ENCODE data around the genes KRT33B, KRT13 and JUP.

GRCh38 chr17:41369641-41369900 lies at the start of gene KRT33B:
Gene KRT33B (minus strand): TSS chr17:41369813.
- PRO-cap, 2 experiments, result no peak in any of the 2 experiments
- RAMPAGE, long total RNA, 4 experiments, result no peak in any of the 4 experiments

DNA sequence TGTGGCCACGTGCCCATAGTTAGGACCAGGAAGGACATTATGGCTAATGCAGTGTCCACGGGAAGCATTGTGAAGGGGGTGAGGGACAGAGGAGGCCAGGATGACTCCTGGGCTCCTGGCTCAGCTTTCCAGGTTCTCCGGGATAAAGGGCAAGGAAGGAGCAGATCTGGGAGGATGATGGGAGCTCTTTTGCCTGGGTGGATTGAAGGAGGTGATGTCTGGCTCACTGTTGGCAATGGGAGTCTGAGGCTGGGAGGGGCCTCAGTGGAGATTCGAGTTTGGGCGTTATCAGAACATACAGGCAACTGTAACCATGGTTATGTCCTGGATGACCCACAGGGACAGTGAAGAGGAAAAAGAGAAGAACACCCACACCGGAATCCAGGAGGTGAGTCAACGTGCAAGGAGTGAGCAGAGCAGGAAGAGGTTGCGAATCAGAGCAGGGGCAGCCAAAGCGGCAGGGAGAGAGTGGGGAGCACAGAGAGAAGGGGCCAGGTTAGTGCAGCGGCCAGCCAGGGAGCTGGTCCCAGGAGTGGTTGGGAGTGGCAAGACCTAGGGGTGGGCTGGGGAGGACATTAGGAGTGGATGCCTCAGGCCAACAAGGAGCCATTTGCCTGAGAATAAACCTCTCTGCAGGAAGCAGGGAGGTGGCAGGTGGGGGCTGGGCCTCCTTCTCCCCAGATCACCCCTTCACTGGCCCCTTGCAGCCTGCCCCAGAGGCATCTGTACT lies 5.3 kb downstream of the KRT13 start:
- PRO-cap, 2 experiments, result no peak in any of the 2 experiments
- RAMPAGE, long total RNA, 4 experiments, result no peak in any of the 4 experiments

DNA sequence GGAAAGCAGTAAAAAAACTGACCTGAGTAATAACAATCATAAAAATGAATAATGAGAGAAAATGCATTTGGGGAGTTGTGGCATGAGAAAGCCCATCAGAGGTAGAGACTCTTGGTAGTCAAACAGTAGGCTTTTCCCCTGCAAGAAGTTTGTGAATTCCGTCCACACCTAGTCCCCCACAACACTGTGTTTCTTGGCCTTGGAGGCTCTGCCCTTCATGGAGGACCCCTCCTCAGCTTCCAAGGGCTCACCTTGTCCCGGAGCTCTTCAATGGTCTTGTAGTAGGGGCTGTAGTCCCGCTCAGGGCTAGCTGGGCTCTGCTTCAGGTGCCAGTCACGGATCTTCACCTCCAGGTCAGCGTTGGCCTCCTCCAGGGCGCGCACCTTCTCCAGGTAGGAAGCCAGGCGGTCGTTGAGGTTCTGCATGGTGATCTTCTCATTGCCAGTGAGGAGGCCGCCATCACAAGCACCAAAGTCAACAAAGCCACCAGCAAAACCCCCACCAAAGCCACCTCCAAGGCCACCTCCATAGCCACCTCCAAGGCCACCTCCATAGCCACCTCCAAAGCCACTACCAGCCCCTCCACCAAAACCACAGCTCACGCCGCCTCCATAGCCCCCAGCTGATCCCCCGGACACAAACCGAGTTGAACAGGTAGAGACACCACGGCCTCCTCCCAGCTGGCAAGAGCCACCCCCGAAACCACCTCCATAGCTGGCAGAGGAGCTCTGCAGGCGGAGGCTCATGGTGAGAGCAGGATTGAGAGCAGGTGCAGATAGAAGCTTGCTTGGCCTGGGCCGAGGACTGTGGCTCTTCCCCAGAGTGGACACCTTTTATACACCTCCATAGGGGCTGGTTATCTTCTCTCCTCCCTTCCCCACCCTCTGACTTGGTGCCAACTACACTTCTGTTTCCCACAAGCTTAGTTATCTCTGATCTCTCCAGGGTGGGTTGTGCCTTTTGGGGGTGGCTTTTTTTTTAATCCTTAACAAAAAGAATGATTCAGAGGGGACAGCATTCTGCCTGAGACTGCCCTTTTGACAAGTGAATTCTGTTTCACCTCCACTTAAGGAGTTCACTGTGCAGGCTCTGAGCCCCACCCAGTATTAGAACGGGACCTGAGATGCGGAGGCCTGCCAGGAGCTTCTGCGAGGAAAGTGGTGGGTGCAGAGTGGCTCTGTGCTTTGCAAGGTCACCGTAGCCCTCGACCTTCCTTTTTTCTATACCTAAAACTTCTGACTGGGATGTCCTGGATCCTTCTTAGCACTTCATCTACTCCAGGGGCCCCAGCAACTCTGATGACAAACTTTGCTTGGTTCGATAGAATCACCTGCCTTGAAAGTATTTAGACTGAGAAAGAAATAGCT lies at the start of gene KRT13:
Gene KRT13 (minus strand): TSS at position 808 of the 1,367 bp plus-strand sequence.
- PRO-cap, 2 experiments, result no peak in any of the 2 experiments
- RAMPAGE, long total RNA, 4 experiments, result start-site peak on the minus strand in 1 of 4 experiments, centred at position 782 of the sequence, 8 reads per replicate

DNA sequence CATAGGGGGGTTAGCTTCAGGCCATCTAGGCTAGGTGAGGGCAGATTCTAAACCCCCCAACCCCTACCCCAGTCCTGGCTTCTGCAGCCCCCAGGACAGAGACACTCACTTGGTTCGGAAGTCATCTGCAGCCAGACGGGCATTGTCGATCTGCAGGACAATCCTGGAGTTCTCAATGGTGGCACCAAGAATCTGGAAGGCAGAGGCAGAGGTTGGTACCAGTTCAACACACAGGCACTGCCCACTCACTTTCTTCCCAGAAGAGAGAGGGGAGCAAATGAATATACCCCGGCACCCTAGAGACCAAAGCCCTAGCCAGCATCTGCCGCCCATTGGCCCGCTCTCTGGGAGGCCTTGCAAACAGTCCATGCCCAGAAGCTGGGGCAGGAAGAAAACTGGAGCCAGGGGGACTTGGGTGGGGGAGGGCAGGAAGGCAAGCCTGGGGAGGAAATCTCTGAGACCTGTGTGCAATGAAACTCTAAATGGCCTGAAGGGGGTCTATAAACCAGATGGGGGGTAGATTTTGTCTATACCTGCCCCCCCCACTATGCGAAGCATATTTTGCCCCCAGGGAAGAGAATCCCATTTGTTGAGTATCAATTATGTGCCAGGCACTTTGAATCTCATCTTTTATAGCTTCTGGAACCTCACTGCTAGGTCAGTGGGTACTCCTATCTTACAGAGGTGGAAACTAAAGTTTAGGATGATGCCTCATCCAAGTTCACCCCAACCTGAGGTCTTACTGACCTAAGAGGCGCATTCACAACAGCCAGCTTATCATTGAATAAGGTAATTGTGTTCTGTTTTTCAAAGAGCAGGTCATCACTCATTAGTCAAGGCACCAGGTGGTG lies 2.8 kb downstream of the KRT19 start:
- PRO-cap, 2 experiments, result no peak in any of the 2 experiments
- RAMPAGE, long total RNA, 4 experiments, result no peak in any of the 4 experiments

- PRO-cap, 2 experiments, result no peak in any of the 2 experiments
- RAMPAGE, long total RNA, 4 experiments, result no peak in any of the 4 experiments
These were observed 19.2 kb upstream of the KRT19 start for GRCh38 chr17:41547235-41547860.

GRCh38 chr17:41547861-41548413 lies 19.8 kb upstream of the KRT19 start:
- PRO-cap, 2 experiments, result no peak in any of the 2 experiments
- RAMPAGE, long total RNA, 4 experiments, result no peak in any of the 4 experiments

DNA sequence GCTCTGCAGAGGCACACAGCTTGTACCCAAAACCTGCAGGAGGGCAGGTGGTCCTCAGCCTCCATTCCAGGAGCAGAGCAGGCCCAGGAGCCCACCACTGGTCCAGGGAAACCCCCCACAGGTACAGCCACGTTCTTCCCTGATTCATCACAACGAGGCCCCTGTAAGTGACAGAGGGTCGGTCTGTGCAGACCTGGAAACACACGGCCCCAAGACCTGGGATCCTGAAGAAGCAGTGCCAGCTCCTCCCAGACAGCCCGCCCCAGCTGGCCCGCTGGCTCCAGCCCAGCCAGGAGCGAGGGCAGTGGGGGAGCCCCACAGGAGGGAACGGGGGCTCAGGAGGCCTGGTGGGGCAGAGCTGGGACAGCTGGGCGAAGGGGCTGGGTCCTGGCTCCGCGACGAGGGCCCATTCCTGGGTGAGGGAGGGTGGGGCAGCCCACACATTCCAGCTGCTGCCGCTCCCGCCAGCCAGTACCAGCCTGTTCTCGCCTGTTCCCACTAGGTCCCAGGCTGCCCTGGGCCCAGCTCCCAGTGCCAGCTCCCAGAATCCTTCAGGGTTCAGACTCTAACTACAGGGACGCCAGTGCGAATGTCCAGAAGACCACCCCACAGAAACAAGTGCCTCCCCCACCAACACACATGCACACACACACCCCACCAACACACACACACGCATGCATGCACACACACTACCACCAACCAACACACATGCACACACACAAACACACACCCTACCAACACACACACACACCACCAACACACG lies 27.1 kb upstream of the KRT17 start:
- PRO-cap, 2 experiments, result peak in 2 of 2 experiments; most common minus-strand start position 418 of the sequence (in 1)
- RAMPAGE, long total RNA, 4 experiments, result no peak in any of the 4 experiments

GRCh38 chr17:41750513-41750796 lies 16.0 kb upstream of the HAP1 start:
- PRO-cap, 2 experiments, result no peak in any of the 2 experiments
- RAMPAGE, long total RNA, 4 experiments, result no peak in any of the 4 experiments

GRCh38 chr17:41772500-41773709 lies 13.6 kb downstream of the JUP start:
- PRO-cap, 2 experiments, result no peak in any of the 2 experiments
- RAMPAGE, long total RNA, 4 experiments, result no peak in any of the 4 experiments

DNA sequence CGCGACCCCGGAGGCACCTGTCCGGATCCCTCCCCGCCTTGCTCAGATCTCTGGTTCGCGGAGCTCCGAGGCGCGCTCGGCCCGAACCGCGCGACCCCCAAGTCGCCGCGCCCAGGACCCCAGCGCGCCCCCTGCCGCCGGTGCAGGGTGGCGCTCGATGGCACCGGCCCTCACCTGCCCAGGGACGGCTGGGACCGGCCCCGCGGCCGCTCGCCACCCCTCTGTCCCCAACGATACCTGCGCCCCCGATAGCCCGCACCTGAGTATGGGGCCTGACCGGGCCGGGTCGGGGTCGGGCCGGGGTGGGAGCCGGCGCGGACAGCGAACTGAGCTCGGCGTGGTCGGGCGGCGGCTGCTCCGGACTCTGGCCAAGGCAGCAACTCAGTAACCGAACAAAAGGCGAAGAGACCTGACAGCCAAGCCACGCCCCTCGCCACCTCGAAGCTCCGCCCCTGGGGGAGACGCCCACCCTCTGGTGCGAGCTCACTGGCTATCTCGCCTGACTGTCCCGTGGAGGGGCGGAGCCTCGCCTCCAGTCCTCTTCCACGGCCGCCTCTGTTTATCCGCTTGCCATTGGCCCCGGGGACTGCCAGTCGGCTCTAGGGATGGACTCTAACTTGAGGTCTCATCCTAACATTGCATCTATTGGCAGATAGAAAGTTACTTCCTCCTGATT lies at the start of gene JUP:
Gene JUP (minus strand): TSS at position 383 of the 676 bp plus-strand sequence.
- PRO-cap, 2 experiments, result peak in 2 of 2 experiments; most common plus-strand start position 592 of the sequence (in 1); most common minus-strand start position 383 of the sequence (in 2)
- RAMPAGE, long total RNA, 4 experiments, result start-site peak on the minus strand in 3 of 4 experiments, centred at positions 368 to 380 of the sequence, 54 to 556 reads per replicate

DNA sequence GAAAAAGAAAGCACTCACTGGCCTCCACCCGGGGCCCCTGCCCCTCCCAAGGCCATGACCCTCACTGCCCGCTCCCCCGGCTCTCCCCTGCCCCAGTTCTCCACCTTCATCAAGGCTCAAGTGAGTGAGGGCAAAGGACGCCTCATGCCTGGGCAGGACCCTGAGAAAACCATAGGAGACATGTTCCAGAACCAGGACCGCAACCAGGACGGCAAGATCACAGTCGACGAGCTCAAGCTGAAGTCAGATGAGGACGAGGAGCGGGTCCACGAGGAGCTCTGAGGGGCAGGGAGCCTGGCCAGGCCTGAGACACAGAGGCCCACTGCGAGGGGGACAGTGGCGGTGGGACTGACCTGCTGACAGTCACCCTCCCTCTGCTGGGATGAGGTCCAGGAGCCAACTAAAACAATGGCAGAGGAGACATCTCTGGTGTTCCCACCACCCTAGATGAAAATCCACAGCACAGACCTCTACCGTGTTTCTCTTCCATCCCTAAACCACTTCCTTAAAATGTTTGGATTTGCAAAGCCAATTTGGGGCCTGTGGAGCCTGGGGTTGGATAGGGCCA lies 9.4 kb downstream of the FKBP10 start:
- PRO-cap, 2 experiments, result no peak in any of the 2 experiments
- RAMPAGE, long total RNA, 4 experiments, result no peak in any of the 4 experiments

DNA sequence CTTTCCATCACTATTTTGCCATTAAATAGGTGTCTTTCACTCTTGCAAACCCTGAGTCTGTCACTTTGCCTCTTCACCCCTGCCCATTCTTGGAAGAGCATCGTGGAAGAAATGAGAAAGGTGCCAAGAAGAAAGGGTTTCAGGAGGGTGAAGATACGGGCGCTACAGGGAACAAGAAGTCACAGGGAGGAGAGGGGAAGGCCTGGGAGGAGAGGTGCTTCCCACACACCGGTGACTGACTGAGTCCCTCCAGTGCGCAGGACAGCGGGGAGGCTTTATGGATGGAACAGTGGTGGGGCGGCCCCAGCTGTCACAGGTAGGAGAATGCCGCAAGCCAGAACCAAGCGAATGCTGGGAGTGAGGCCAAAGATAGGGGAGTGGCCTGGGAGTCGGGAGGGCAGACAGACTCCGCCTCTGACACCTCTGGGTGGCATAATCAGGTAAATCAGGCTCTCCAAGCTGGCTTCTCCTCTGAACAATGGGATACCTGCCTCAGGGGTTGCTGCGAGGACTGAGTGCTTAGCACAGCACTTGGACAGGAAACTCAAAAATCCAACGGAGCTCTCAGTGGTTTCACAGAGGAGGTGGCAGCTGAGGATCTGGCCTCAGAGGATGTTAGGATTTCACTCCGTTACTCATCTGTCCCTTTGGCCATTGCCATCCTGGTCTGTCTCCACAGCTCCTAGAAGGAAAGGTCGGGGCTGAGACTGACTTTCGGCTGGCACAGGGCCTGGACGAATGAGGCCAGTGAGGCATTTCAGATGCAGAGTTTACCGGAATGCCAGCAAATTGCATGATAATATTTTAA lies 788 bp upstream of the CNP start:
- PRO-cap, 2 experiments, result no peak in any of the 2 experiments
- RAMPAGE, long total RNA, 4 experiments, result no peak in any of the 4 experiments

DNA sequence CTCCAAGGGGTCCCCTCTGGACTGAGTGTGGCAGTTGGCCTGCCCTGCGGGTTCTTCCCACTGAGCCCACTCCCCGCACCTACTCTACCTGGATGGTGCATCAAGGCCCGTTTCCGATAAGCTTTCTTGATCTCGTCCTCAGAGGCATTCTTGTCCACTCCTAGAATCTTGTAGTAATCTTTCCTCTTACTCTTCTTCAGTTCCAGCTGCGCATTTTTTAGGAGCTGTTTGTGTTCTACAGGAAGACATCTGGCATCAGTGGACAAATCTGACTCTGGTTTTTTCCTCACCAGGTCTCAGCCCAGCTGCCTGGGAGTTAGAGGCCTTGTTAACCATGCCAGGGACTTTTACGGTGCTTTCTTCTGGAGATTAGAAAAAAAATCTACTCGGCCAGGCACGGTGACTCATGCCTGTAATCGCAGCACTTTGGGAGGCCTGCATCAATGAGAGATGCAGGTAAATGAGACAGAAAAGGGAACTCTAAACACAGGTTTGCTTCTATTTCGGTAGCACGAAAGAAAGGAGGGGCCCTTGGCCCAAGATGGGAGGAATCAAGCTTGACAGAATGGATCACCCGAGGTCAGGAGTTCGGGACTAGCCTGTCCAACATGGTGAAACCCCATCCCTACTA lies 15.7 kb downstream of the CNP start:
- PRO-cap, 2 experiments, result no peak in any of the 2 experiments
- RAMPAGE, long total RNA, 4 experiments, result no peak in any of the 4 experiments

DNA sequence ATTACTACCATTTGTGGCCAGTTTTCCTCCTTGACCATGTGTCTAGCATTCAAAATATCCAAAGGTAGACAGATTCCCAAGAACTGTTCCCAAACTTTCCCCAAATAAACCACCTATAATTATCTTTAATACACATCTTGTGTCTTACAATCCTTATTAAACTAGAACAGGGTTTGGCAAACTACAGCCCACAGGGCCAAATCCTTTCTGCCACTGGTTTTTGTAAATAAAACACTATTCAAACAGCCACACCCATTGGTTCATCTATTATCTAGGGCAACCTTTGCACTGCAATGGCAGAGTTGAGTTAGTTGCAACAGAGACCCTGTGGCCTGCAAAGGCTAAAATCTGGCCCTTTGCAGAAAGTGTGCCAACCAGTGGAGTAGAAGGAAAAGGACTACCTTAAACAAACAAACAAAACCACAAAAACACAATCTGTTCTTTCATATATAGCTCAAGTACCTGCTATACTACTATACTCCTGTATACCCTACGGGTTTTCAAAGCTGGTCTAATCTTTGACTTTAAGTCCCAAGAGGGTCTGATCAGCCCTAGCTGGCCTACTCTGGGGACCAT lies 23.1 kb downstream of the CNP start:
- PRO-cap, 2 experiments, result no peak in any of the 2 experiments
- RAMPAGE, long total RNA, 4 experiments, result no peak in any of the 4 experiments

DNA sequence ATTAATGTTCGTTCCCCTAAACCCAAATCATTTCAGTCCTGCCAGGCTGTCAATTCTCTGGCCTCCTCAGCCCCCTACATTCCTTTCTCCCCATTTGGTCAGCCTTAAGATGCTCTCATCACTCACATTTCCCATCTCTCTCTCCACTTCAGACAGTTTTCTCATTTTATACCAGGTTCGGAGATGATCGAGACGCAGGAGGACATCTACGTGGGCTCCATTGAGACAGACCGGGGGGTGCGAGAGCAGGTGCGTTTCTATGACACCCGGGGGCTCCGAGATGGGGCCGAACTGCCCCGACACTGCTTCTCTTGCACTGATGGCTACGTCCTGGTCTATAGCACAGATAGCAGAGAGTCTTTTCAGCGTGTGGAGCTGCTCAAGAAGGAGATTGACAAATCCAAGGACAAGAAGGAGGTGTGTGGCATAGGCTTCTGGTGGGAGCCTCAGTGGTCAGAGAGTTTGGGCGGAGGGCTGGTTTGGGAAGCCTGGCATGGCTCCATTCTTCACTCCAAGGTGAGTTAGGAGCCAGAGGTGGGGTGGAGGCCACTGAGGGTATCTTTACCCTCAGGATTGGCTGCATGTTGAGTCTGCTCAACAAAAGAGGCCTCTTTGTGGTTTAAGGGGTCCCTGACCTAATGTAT lies 2.5 kb downstream of the NKIRAS2 start:
- PRO-cap, 2 experiments, result no peak in any of the 2 experiments
- RAMPAGE, long total RNA, 4 experiments, result no peak in any of the 4 experiments

GRCh38 chr17:42024057-42024472 lies 4.2 kb downstream of the NKIRAS2 start:
- PRO-cap, 2 experiments, result no peak in any of the 2 experiments
- RAMPAGE, long total RNA, 4 experiments, result no peak in any of the 4 experiments

- PRO-cap, 2 experiments, result no peak in any of the 2 experiments
- RAMPAGE, long total RNA, 4 experiments, result no peak in any of the 4 experiments
These were observed 5.9 kb downstream of the HSPB9 start for GRCh38 chr17:42128451-42129019.

DNA sequence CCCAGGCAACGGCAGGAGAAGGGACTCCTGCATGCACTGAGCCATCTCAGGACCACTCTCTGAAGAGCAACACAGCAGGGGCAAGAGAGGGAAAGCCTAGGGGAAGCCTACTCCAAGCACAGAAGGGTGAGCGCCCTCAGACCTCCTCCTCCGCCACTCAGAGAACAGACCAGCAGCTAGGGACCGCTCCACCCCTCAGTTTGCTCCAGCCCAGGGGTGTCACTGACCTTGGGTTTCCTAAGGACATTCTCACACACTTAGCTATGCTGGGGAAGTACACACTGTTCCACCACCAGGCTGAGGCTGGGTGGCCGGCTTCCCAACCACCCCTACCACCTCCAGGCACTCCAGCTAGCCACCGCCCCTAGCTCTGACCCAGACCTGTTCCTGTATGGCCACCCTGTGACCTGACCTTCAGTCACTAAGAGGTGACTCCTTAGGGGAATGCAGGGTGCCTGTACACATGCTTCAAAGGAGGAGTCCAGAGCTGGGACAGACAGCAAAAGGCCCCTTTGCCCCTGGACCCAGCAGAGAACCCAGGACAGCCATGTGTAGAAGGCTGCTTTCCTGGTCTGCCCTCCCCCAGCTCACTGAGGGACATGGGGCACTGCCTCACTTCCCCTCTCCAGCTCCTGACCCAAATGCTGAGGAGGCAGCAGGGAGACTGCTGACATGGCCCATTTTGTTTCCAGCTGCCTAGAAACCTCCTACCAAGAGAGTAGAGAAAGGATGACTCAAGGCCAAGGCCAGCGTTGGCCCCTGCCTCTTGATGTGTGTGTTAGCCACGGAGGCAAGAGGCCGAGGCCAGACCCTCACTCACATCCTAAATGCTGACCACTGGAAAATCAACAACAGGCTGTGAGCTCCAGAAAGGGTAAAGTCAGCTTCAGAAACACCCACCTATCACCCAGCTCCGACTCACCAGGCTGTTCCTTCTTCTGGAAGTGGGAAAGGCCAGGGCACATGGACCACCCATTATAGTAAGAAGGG lies 6.7 kb downstream of the HSPB9 start:
- PRO-cap, 2 experiments, result peak in 1 of 2 experiments; most common plus-strand start position 431 of the sequence (in 1); most common minus-strand start position 159 of the sequence (in 1)
- RAMPAGE, long total RNA, 4 experiments, result no peak in any of the 4 experiments

DNA sequence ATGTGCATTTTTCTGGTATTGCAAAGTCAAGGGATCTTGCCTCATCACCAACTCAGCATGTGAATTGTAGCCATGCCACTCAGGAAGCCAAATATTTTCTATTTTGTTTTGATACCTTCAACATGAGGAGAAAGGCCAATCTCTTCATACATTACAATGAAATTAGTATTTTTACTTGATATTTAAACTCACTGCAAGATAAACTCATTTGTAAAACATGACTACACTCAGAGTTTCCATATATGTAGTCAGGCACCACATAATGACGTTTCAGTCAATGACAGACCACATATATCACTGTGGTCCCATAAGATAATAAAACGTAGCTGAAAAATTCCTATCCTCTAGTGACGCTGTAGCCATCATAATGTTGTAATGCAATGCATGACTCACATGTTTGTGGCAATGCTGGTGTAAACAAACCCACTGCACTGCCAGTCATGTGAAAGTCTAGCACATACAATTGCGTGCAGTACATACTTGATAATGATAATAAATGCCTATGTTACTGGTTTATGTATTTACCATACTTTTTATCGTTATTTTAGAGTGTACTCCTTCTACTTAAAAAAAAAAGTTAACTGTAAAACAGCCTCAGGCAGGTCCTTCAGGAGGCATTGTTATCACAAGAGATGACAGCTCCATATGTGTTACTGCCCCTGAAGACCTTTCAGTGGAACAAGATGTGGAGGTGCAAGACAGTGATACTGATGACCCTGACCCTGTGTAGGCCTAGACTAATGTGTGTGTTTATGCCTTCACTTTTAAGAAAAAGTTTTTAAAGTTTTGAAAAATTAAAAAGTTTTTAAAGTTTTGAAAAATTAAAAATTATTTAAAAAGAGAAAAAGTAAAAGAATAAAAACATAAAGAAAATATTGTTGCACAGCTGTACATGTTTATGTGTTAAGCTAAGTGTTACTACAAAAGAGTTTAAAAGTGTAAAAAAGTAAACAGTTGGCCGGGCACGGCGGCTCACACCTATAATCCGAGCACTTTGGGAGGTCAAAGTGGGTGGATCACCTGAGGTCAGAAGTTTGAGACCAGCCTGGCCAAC lies 9.1 kb downstream of the STAT5B start:
- PRO-cap, 2 experiments, result no peak in any of the 2 experiments
- RAMPAGE, long total RNA, 4 experiments, result no peak in any of the 4 experiments

- PRO-cap, 2 experiments, result no peak in any of the 2 experiments
- RAMPAGE, long total RNA, 4 experiments, result no peak in any of the 4 experiments
These were observed 5.4 kb downstream of the STAT5B start for GRCh38 chr17:42270463-42271476.